Occipital lobe (tissue), 2 donors: ENCODE measurements around the genes ETV1, MEOX2, SNX13 and TWIST1.

DNA sequence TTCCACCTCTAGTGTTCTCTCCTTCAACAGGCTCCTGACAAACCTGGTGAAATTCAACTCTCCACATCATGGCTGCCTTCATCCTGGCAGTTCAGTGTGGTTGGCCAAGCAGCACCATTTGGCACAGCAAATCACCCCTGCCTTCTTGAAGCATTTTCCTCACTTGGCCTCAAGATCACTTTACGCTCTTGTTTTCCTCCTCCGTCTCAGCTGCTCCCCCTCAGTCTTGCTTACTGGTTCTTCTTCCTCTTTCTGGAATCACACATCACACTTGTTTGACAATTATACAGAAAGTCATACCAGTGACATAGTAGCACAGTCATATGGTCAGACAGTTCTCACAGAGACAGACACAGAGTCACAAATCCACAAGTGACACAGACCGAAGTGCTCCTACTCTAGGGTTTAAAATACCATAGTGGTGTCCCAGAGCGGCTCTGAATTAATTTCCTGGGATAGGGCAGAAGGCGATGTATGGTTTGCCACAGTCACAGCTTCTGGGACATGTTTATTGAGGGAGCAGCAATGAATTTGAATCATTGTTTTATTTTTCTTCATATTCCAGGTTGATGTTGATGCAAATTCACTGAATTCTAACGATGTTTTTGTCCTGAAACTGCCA, 43.7 kb upstream of the ARL4A start:
- RAMPAGE, long total RNA, result no peak

DNA sequence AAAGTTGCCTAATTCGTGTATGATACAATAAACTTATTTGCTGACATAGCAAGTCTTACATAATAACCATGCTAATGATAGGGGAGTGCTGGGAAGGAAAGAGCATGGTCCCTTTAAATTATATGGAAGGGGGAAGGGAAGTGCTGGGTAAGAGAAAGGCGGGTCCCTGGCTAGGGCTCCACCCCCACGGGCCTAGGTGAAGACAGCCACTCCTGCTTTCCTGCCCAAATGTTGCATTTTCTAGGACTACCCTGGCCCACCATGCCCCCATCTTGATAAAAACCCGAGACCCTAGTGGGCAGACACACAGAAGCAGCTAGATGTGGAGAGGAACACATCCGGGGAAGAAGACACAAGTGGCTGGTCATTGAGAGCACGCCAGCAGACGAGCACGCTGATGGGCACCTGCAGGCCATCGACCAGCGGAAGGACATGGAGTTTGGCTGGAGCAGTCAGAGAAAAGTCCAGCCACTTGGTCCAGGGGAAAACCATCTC, 328.7 kb downstream of the ARL4A start:
- RAMPAGE, long total RNA, result no peak

DNA sequence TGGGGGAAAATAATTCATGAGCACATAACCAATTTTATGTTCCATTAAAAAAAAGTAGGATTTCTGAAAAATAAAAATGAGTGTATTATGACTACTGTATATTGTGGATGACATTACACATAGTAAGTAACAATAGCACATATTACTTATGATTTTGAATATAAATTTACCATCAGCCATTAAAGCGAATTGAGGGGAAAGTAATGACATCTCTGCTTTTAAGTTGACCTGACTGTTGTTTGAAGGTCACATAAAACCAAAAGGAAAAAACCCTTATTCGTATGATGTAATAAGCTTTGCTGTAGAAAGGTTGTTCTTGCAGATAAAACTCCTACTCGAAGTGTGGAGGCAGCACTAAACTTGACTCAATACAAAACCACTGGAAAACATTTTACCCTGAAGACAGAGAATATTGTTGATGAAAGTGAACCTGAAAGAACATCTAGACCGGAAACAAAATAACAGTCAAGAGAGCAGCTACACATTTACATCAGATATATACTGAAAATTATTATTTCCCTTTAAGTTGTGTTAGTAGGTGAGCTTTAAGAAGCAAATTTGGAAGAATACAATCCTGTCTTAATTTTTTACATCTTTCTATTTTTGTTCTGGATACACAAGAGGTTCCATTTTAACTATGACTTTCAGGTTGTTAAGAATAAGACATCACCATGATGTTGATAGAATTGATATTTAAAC, 6.5 kb downstream of the ETV1 start:
- RAMPAGE, long total RNA, result no peak

DNA sequence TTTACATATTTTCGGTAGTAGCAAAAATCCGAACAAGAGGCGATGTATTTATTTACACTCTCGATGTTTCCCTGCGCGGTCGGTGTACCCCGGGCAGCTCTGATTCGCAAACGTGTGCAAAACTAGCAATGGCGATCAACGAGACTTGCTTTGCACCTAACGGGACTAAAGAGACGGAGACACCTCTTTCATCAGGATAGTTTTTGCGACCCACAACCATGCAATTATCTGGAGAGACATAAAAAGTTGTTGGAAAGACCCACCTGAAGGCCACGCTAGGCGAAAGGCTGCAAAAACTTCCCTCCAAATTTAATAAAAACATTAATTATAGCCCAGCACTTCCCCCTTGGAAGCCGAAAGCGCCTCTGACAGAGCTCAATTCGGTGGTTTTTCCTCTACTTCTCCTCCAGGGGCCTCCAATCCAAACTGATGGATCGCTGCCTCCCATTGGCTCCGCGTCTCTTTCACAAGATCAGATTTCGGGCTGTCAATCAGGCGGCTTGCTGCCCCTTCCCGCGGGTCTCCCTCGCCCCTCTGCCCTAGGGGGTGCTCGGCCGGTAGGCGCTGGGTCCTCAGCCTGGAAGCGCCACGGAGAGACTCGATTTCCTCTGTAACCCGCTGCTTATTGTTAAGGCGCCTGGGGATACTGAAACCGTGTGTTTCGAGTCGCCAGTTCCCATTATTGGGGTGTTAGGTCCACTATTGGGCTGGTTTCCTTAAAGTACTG, at the start of gene ETV1:
Gene ETV1 (minus strand): TSS at position 367 of the 727 bp plus-strand sequence.
- RAMPAGE, long total RNA, result start-site peak on the minus strand centred at position 350 of the sequence, 99 bp wide, 1,264 and 196 reads in 2 replicates

- RAMPAGE, long total RNA, result no peak
Measured at GRCh38 chr7:15686384-15687080, at the start of gene MEOX2. TSS of gene MEOX2 (minus strand) at chr7:15686683.

DNA sequence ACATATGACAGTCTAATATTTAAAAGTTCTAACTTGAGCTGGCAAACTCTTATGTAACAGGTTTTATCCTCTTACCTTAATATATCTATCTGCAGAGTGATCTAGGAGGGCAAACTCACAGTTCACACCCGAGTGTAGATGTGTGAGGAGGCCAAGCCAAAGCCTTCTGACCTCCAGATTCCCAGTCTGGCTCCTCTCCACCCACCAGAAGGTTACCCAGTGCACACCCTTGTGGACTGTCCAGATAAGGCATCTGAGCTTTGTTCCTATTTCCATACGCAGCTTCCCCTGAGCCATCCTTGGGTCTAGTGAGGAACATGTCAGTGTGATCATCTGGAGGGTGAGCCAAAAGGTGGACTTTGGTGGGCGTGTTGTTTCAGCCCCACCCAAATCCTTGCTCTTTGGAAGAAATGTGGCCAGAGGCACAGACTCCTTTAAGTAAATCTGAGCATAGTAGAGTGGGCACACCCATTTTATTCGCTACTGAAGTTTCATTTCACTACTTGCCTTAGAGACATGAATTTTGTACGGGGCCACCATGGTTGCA, 203.1 kb upstream of the MEOX2 start:
- RAMPAGE, long total RNA, result no peak

DNA sequence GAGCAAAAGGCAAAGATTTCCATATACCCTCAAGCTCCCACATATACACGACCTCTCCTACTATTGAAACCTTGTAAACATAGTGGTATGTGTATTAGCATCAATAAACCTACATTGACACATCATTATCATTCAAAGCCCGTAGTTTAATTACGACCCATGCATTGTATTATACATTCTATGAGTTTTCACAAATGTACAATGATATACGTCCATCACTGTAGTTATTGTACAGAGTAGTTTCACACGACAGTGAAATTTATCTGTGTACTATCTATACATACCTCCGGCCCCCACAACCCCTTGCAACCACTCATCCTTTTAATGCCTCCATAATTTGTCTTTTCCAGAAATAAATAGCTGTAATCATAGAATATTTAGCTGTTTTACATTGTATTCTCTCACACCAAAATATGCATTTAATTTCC, 110.3 kb downstream of the CRPPA start:
- RAMPAGE, long total RNA, result no peak

DNA sequence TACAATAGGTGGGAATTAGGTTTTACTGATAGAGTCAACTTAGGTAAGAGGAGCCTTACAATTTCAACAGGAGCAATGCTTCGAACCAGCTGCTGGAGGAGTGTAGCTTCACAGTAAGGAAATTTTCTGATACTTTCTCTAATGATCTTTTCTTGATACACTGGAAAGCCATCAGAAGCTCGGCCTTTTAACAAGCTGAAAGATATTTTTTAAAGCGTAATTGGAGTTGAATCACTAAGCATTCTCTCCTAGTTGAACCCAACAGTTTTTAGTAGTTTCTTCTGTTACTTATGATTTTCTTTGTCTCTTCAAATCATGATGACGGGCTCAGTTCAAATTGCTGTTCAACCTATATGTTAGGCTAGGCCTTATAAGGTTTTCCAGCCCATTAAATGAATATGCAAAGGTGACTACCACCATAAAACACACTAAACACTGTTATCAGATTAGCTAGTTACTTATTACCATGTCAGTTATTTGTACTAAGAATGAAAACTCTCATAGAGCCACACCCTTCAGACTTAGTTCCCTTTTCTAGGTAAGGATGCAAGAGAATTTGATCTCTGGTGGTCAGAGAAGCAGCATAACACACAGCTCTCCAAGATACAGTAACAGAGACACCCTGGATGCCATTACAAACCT, 35.9 kb downstream of the ANKMY2 start:
- RAMPAGE, long total RNA, result no peak

- RAMPAGE, long total RNA, result no peak
Measured at GRCh38 chr7:16734124-16734657, 19.4 kb upstream of the TSPAN13 start.

DNA sequence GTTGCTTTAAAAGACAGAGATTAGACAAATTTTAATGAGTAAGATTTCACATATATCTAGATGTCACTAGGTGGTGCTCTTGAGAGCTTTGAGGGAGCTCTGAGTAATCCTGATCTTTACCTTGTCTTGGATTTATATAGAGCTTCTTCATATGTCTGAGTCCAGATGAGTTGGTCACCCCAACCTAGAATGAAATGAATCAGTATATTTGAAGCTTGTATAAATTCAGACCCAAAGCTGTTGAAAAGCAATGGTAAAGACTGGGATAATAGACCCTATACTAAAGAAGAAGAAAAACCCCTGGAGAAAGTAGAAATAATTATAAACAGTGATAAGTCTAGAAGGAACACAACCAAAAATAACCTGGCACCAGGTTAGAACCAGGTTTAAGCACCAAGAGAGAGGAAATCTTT, 3.6 kb downstream of the AGR2 start:
- RAMPAGE, long total RNA, result no peak

DNA sequence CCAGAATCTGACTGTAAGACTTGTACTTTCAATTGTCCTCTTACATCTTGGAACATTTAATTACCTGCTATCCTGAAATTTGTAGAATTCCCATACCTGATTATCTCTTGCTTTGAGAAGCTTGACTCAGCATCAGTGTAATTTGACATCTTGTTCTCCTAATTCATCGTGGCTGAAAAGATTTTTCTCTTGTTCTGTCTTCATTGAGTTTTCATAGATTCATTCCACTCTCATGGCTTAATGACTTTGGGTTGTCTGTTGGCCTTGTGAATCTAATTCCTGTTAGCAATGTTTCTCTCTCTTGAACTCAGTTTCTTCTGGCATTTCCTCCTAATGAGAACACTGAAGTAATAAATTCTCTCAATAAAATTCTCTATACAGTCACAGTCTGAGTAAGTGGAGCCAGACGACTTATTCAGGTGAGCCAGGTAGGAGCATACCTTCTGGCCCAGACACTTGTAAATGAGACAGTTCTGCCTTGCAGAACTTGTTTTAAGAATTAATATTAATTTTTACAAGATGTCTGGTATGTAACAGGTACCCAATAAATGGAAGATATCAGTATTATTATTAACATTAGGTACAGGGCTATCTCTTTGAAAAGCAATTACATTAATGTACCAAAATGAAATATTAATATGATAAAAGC, 28.5 kb upstream of the AGR2 start:
- RAMPAGE, long total RNA, result no peak

DNA sequence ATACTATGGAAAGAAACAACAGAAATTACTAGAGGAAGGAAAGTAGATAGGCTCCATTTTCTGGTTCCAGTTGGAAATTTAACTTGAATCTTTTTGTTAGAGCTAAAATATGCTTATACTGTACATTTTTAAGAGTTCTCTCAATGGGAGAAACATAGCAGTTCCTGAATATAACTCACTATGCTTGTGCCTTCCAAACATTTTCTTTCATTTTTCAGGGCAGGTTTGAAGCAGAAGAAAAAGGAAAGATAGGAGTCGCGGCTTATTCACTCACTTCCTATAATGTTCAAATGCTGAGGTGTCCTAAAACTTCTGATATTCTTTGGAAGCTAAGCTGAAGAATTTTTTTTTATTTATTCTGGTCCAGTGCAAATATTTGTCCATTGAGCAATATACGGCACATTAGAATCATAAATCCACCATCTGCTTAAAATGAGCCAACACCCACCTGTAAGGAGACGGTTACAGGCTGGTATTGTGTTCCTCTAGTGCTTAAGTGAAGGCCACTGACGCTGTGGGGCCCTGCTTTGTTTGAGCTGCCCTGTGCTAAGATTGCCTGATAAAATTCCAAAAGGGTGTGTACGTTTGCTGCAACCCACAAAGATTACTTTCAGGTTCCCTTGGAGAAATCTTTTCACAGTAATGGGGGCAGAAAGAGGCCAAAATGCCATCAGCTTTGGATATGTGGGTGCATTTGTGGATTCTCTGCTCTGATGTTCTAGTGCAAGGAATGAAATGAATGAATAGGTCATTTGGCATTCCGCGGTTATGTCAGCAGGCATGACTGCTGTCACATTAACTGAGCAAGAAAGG, 34.6 kb downstream of the AGR3 start:
- RAMPAGE, long total RNA, result no peak

DNA sequence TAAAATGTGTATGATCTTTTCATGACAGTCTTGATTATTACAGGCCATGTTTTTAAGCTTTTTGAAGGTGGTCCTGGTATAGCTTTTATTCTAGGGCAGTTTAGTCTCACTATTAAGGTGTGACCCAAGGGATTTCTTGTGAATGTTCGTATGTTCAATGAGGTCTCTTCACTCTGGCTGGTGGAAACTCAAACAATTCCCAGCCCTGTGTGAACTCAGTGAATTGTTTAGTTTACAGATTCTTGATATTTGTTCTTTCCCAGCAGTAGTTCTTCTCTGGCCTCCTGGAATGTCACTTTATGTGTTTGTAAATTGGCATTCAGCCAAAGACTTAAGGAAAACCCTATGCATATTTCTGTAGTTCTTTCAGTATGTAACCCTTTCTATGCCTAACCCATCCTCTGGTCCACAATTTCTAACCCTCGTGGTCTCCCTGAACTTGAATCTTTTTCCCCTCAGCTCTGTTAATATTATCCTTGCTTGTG, 23.4 kb upstream of the AGR3 start:
- RAMPAGE, long total RNA, result no peak

DNA sequence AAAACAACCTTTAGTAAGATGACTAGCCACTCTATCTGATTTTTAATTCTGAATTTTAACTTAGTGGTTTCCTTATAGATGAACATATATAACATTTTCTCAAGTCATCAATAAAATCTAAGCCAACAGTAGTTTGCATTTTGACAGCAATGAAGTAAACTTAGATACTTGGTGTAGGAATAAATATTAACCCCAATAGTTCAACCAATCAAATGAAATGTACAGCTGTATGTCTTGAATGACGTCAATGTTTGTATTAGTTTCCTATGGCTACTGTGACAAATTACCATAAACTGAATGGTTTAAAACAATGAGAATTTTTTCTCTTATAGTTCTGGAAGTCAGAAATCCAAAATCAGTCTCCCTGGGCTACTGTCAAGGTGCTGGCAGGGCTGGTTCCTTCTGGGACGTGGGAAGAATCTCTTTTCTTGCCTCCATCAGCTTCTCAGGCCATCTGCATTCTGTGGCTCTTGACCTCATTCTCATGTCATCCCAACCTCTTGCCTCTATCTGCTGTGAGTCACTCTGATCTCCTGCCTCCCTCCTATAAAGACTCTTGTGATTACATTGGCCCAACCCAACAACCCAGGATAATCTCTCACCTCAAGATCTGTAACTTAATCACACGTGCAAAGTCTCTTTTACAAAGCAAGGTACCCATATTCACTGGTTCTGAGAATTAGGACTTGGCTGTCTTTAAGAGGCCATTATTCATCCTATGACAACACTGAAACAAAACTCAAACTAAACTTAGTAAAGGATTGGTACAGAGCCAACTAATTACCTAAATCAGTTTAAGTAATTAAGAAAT, 73.6 kb downstream of the AHR start:
- RAMPAGE, long total RNA, result no peak

DNA sequence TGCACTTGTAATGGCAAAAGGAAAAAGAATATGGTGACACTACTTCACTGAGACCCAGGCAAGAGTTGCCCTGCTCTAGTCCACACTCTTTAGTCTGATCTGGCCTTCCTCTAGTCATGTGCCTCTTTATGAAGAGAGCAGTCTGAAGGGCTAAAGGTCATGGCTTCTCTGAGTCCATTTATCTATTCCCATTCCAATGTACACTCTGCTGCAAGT, 209.2 kb downstream of the AHR start:
- RAMPAGE, long total RNA, result no peak

- RAMPAGE, long total RNA, result no peak
Measured at GRCh38 chr7:17781956-17783042, 158.0 kb downstream of the SNX13 start.

- RAMPAGE, long total RNA, result start-site peak on the minus strand at chr7:17940421-17940513, 542 and 655 reads in 2 replicates
Measured at GRCh38 chr7:17940219-17940913, at the start of gene SNX13. TSS of gene SNX13 (minus strand) at chr7:17940494.

- RAMPAGE, long total RNA, result no peak
Measured at GRCh38 chr7:18038338-18038787, 10.7 kb upstream of the PRPS1L1 start.

DNA sequence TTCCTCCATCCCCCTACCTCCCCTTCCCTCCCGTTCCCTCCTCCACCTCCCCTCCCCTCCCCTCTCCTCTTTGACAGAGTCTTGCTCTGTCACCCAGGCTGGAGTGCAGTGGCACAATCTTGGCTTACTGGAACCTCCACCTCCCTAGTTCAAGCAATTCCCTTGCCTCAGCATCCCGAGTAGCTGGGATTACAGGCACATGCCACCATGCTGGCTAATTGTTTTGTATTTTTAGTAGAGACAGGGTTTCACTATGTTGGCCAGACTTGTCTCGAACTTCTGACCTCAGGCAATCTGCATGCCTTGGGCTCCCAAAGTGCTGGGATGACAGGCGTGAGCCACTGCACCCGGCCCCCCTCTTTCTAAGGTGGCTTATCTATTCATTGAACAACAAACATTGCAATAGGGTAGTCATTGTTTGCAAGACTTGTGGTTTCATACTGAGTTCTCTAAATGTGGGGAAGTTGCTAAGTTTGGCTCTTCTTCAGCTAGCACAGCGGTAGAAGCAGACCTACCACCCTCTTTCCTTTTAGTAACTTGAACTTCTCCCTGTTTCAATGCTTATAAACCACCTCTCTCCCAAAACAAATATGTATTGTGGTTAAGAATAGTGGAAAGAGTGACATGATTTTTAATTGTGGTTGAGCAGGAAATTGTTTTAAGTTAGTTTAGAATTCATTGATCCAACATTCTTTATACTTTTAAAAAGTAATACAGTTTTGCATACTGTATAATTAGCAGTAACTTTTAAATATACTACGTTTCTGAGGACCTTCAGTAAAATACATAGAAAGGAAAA, 150.6 kb upstream of the PRPS1L1 start:
- RAMPAGE, long total RNA, result no peak

- RAMPAGE, long total RNA, result no peak
Measured at GRCh38 chr7:19117160-19118078, at the start of gene TWIST1. TSS of gene TWIST1 (minus strand) at chr7:19117636.